Breast (tissue), 4 donors: ENCODE results near the gene DNAJC1.

- PRO-cap, 3 experiments, result no peak in any of the 3 experiments
- RRBS, result no CpG with 5 or more reads among the region's 4 CpGs
Measured at GRCh38 chr10:18910089-18910434, 138.5 kb upstream of the MALRD1 start.

DNA sequence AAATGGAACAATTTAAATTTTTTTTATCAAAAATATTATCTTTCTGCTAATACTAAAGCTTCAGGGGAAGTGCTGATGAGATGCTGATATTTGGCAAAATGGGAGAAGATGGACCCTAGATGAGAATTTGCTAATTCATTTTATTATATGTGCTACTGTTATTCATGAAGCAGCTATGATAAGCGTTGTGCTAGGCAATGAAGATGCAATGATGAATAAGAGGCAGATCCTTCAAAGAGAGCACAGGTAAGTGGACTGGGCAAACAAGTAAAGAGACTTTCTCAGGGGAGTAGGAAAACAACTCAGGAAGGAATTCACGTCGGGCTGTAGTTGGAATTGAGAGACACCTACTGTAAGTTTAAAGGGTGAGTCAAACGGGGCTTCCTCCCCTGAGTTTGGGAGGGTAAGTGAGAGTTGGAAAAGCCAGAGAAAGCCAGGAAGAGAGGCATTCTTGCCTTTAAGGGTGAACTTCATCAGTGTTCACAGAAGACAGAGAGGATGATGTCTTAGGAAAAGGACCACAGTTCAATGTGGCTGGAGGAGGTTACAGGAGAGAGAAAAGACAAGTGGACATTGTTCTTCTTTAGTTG lies 48.4 kb downstream of the PLXDC2 start:
- PRO-cap, 3 experiments, result no peak in any of the 3 experiments
- RRBS, result no CpG with 5 or more reads among the region's 4 CpGs

DNA sequence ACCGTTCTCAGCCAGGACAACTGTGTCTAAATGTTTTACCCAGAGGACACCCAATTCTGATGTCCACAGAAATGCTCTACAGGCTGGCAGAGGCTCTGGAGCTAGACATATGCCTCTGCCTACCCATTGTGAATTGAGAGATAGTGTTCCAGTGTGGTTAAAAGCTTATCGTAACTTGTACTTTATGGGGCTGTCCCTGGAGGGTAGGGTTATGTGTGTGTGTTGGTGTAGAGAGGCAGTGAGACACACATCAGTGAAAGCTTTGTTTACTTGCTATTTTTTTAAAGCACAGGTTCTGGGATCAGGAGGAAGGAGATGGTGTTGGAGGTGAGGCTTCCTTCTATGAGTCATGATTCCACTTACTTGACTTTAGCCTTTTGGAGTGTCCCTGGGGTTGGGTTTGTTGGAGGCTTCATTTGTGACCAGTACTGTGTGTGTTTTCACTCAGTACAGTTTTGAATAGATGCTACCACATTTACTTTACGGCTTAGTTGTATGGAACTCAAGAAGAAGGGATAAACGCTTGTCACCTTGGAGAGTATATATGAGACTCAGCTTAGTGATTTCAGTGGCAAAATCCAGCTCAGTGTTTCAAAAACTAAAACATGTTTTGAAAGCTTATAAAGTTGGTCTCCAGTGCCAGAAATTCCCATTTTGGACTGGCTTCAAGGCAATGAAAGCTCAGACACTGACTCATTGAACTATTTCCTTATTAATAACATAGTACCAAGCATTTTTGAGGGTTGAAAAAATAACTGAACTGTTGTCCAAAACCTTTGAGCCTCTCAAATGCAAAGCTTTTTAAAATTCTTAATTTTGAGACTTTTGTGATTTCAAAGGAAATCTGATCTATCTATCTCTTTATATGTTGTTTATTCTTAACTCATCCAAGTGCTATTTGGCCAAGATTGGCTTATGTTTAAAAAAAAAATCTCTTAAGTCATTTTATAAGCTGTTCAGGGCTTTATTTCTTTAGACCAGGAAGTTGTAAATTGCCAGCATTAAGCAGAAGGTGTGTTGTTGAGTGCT lies 106.2 kb downstream of the PLXDC2 start:
- PRO-cap, 3 experiments, result peak in 1 of 3 experiments; most common minus-strand start position 245 of the sequence (in 1)
- RRBS, result no CpG with 5 or more reads among the region's 4 CpGs

DNA sequence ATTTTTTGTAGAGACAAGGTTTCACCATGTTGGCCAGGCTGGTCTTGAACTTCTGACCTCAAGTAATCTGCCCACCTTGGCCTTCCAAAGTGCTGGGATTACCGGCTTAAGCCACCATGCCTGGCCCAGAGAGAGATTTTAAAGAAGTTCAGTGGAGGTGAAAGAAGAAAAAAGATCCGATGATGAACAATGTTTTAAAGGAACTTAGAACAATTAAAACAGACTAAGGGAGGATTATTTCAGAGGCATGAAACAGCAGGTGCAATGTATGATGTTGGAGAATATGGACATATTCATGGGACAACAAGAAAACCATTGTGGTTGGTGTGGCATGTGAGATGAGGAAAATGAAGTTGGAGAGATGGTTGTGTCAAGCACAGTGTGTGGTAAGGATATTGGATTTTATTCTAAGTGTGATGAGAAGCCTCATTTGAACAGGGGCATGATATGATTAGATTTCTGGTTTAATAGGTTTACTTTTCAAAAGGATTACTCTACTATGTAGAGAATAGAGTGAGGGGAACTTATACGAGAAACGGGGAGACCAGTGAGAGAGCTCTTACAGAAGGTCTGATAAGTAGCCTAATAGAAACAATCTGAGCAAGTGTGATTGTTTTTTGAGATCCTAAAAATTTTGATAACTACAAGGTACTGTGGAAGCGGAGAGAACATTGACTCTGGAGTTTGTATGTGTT lies 215.9 kb downstream of the PLXDC2 start:
- PRO-cap, 3 experiments, result no peak in any of the 3 experiments
- RRBS, result no CpG with 5 or more reads among the region's 5 CpGs

DNA sequence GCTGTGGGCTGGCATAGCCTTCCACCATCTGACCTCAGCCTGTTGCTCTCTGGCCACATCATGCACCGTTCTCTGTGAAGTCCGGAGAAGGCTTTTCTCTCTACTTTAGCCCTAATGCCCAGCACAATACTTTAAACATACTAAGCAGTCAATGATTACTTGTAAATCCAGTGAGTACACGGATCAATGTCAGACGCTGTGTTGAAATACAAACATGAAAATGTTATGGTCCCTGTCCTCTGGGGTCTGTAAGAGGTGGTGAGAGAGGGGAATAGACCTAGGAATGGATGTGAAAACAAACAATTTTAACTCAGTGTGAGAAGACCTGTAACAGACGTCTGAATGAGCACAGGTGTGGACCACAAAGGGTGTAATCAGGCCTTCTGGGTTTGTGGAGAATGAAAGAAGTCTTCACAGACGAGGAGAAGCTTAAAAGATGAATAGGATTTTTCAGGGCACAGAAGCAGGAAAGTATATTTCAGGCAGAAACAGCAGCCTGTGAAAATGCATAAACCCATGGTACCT lies 298.1 kb downstream of the PLXDC2 start:
- PRO-cap, 3 experiments, result no peak in any of the 3 experiments
- RRBS, result no CpG with 5 or more reads among the region's 6 CpGs

DNA sequence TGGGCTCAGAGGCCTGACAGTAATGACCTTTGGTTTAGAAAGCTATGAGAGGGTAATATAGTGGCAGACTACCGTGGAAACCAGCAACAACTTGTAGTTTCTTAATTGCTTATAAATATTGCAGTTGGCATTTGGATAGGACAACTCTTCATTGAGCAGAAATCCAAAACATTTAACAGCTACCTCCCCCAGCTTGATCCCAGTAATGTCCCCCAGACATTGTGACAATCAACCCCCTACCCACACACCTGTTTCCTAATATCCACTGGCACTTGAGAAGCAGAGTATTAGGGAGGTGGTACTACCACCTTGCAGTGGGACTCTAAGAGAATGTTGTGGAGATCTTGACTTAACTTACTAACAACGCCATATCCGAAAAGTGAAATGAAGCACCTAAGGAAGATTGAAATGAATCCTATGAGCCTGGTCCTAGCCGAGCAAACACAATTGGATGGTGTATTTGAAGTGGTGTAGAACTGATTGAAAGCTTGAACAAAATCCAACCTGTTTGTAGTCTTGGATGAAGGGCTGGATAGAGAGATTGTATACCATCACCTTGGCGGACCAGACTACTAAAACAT lies 308.8 kb downstream of the PLXDC2 start:
- PRO-cap, 3 experiments, result no peak in any of the 3 experiments
- RRBS, result no CpG with 5 or more reads among the region's 5 CpGs

- PRO-cap, 3 experiments, result no peak in any of the 3 experiments
- RRBS, result no CpG with 5 or more reads among the region's 5 CpGs
Measured at GRCh38 chr10:20831183-20831709, 65.9 kb downstream of the NEBL start.

- PRO-cap, 3 experiments, result no peak in any of the 3 experiments
- RRBS, result no CpG with 5 or more reads among the region's 2 CpGs
Measured at GRCh38 chr10:21237901-21238326, 287.6 kb downstream of the SKIDA1 start.

DNA sequence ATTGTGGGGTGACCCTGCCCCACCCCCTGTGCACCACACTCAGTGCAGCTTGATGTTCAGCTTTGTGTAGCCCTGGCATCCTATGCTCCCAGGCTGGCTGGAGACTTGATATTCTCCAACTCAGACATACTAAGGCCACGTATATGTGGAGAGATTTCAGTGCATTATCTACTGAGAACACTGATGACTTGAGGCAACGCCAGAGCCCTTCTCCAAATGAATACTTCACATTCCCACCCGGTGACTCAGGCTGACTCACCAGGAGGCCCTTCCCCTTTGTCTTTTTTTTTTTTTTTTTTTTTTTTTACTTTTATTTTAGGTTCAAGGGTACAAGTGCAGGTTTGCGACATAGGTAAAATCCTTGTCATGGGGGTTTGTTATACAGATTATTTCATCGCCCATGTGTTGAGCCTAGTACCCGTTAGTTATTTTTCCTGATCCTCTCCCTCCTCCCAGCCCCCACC lies 188.6 kb downstream of the SKIDA1 start:
- PRO-cap, 3 experiments, result no peak in any of the 3 experiments
- RRBS, result no CpG with 5 or more reads among the region's 6 CpGs

DNA sequence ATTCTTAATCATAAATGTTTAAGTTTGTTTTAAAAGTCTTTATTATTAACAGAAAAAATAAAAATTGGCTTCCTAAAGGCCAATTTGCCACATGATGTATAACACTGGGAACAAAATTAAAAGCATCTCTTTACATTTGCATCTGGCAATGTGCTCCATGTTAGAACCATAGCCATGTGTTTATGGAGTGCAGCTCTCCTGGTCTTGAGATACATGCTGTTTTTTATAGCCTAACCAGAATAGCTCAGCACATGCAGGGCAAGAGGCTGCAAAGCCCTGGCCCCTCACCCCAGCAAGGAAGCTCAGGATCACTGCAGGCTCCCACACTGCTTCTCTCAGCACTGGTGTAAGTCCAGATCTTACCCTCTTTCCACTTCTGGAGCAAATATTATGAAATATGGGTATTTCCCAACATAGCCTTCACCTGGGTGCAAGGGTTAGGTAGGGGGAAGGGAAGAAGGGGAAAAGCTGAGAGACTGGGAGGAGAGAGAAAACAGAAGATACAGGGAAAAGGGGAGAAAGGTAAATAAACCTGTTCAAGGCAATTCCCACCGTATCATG lies 19.8 kb downstream of the SKIDA1 start:
- PRO-cap, 3 experiments, result no peak in any of the 3 experiments
- RRBS, result no CpG with 5 or more reads among the region's 1 CpG

DNA sequence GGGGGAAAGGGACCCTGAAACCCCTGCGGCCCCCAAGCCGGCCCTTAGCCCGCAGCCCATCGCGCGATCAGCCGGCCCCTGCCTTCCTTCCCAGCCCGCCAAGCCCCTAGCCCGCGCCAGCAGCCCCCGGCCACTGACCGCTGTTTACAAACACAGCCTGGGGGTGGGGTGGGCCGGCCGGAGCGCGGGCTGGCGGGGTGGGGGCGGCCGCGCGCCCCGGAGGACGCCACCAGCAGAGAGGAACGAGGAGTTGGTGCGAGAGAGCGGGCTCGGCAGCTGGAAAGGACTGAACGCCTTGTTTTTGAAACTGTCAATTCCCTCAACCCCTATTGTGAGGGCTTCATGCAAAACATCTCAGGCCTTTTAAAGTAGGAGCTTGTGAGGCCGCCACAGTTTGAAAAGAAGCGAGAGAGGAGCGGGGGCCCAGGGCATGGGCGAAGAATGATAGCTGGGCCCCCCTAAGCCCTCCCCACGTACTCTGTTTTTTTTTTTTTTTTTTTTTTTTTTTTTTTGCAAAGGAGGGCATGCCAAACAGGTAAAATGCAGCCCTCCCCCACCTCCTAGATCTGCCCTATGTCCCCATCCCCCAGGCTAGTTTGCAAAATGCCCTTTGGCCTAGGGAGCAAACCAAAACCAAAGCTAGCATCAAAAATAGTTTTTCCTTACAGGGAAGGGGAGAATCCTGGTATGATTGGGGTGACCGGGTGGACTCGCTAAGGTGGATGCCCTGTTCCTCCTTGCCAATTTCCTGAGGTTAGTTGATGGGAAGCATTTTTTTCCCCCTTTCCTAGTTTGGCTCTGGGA lies 15.0 kb downstream of the SKIDA1 start:
- PRO-cap, 3 experiments, result peak in 1 of 3 experiments; most common plus-strand start position 248 of the sequence (in 1); most common minus-strand start position 108 of the sequence (in 1)
- RRBS, result 8% methylated on average over 17 of the region's 35 CpGs

DNA sequence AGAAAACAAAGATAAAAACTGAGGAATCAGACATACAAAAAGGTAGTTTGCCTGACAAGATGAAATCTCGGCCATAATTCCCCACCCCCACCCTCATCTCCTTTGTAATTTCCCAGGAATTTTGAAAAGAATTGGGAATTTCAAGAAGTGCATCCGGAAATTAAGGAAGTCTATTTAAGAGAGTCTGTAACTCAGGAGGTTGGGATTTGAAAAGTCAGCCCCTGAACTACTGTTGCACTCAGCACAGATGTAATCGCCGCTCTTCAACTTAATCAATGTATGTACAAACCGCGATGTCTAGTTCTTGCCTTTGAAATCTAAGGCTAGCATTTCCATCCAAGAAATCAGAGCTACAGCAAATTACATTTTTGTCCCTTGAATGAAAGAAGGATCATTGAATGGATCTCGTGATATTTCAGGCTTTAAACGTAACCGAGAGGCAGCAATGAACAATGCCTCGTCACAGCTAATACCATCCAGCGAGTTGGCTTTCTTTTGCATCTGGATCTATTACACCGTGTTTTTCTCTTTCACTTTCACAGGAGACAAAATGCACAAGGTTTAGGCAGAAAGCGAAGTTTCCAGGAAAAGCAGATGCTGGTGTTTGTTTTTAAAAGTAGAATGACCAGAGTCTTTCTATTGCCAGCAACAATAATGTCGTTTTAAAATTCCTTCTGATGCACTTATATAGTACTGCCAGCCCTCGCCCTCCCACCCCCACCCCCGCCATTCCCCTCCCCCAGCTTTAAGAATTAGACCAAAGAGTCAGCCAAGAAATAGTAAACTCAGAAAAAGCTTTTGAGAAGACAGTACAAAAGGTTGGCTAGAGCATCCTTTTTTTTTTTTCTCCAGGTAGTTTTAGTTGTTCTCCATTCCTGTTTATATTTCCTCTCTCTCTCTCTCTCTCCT lies 5.5 kb downstream of the SKIDA1 start:
- PRO-cap, 3 experiments, result no peak in any of the 3 experiments
- RRBS, result no CpG with 5 or more reads among the region's 16 CpGs

GRCh38 chr10:21528729-21529328 lies 3.3 kb upstream of the SKIDA1 start:
- PRO-cap, 3 experiments, result no peak in any of the 3 experiments
- RRBS, result no CpG with 5 or more reads among the region's 7 CpGs

DNA sequence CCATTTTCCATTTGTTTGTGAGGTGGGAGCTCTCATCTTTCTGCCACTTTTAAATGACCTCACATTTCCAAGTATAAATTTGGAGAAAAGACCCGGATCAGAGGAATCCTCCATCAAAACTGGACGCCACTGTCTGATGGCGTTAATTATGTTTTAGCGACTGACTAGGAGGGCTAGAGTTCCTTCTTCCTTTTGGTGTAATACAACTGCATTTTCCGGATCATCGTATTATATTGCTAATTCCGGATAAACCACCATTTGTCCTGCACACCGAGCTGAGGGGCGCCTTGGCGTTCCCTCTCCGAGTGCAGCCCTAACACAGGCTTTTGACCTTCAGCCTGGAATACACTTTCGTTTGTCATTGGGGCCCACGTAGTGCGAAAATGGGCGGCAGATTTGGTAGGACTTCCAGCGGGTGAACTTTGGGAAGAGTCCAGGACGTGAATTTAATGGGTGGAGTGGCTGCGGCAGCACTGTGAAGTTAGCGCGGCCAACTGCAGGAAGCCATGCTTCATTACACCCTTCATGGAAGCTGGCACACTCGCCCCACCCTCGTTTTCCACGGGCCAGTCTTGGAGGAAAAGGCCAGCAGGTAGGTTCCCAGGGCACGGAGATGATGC lies 672 bp upstream of the MLLT10 start:
- PRO-cap, 3 experiments, result peak in 2 of 3 experiments; most common plus-strand start position 449 of the sequence (in 1); most common minus-strand start position 421 of the sequence (in 1)
- RRBS, result 2% methylated on average over 3 of the region's 24 CpGs

DNA sequence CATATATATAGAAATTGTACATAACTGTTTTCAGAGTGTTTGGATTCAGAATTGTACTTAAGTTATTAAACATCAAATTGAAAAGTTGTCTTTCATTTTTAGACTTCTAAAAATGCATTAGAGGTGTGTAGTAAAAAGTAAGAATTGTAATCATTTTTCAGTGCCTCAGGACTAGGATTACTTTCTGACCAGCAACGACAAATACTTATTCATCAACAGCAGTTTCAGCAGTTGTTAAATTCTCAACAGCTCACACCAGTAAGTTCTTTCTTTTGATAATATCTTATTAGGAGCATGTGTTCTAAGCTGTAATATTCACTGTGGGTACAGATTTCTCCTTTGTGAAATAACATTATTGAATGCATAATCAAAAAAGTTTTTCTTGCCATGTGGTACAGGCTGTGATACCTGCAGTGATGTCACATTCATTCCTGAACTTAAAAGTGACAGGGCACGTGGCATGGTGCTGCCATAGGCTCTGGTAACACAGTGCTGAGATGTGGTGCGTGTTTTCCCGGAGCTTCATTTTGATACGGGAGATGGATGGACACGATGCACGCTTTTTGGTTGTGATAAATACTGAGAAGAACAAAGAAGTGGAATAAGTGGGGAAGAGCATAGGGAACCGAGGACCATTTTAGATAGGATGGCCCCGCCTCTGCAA lies 201.1 kb downstream of the MLLT10 start:
- PRO-cap, 3 experiments, result no peak in any of the 3 experiments
- RRBS, result no CpG with 5 or more reads among the region's 9 CpGs

DNA sequence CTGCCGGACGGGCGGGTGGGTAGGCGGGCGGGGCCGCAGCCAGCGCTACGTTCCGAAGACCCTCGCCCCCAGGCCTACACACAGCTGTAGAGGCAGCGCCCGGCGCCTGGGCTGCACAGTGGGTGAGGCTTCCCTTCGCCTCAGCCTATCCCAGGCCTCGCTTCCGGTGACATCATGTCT lies at the start of gene DNAJC1:
TSS of gene DNAJC1 (minus strand) at position 120 of the 180 bp plus-strand sequence.
- PRO-cap, 3 experiments, result peak in 1 of 3 experiments; most common minus-strand start position 80 of the sequence (in 1)
- RRBS, result 2% methylated on average over 12 of the region's 16 CpGs

- PRO-cap, 3 experiments, result no peak in any of the 3 experiments
- RRBS, result no CpG with 5 or more reads among the region's 4 CpGs
Measured at GRCh38 chr10:22086727-22087187, 83.2 kb upstream of the DNAJC1 start.

DNA sequence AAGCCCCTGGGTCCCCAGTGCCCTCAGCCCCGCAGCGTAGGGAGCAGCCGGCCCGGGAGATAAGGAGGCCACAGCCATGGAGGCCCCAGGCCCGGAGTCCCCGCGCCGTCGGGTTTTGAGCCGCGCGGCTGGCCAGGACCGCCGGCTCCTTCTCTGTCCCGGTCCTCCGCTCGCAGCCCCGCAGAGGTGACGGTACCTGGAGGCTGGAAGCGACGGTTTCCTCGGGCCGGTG lies 35.3 kb upstream of the EBLN1 start:
- PRO-cap, 3 experiments, result peak in 1 of 3 experiments; most common plus-strand start position 180 of the sequence (in 1)
- RRBS, result 9% methylated on average over 20 of the region's 23 CpGs

- PRO-cap, 3 experiments, result no peak in any of the 3 experiments
- RRBS, result 10% methylated on average over 9 of the region's 58 CpGs
Measured at GRCh38 chr10:22334184-22334872, 11.0 kb upstream of the SPAG6 start.

DNA sequence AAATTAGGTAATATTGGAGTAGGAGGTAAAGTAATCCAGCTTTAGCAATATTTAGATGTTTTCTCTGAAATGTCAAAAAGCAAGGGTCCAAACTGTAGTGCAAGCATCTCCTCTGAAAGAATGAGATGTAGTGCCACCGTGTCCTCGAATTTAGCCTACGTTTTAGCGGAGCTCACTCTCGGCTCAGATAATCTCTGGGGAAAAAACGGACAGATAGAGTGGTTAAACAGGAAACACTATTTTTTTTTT lies 5.4 kb upstream of the SPAG6 start:
- PRO-cap, 3 experiments, result peak in 1 of 3 experiments; most common minus-strand start position 122 of the sequence (in 1)
- RRBS, result no CpG with 5 or more reads among the region's 6 CpGs